ENCODE measurements around a stretch of chr13.

DNA sequence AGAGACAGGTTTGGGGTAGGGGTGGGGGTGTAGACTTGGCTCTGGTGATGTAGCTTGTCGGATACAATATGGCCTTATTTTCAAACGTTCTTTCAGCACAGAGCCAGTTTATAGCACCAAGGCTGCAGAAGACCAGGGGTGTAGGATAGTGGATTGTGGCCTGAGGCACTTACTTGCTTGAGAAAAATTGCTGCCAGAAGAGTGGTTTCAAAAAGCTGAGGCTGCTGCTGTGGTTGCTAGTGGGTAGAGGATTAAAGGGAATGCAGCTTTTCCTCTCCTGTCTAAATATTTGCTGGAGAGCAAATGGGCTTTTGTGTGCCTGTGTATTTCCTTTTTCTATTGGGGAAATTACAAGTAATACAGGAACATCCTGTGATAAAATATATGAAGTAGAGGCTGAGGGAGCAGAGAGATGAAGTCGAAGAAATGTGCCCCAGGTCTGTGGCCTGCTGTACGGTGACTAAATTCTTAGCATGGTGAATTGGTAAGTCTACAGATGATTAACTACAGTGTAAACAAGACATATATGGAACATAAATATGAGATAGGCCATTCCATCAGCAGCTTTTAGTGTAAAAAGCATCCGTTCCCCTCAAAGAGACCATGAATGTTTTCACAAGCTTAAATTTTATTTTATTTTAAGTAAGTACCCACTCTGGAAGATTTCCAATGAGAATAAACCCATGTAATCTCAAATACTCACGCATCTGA lies 112.8 kb downstream of the LRCH1 start:
- RRBS = no CpG with 5 or more reads among the region's 6 CpGs

GRCh38 chr13:46681283-46682131 lies 115.5 kb downstream of the ESD start:
- RRBS = no CpG with 5 or more reads among the region's 11 CpGs

GRCh38 chr13:46726787-46727153 lies 70.2 kb downstream of the ESD start:
- RRBS = no CpG with 5 or more reads among the region's 5 CpGs

- RRBS = no CpG with 5 or more reads among the region's 3 CpGs
Measured at GRCh38 chr13:46897265-46897481, 320 bp upstream of the HTR2A start.

GRCh38 chr13:47215661-47216093 lies 318.8 kb upstream of the HTR2A start:
- RRBS = no CpG with 5 or more reads among the region's 3 CpGs

DNA sequence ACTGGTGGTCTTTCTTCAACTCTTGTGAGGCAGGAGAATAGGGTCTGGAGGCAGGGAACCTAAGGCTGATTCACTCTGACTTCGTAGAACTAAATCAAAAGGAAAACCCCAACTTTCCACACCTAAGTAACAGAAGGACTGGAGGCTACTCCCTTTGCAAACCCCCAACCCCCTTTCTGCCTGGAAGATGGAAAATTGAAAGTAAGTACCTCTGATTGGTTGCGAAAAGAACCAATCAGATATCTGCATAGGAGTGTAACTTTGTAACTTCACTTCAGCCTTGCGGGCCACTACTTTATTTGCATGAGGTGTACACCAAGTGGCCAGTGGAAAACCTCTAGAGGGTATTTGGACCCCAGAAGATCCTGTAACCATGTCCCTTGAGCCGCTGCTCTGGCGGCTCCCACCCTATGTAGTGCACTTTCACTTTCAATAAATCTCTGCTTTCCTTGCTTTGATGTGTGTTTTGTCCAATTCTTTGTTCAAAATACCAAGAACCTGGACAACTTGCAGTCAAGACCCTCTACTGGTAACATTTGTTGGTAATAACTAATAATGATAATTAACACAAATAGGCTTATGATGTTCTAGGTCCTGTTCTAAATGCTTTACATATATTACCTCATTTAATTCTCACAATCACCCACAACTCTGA lies 165.2 kb downstream of the SUCLA2 start:
- RRBS = no CpG with 5 or more reads among the region's 5 CpGs

- RRBS = no CpG with 5 or more reads among the region's 7 CpGs
Measured at GRCh38 chr13:48231940-48232466, 1.0 kb upstream of the ITM2B start.

DNA sequence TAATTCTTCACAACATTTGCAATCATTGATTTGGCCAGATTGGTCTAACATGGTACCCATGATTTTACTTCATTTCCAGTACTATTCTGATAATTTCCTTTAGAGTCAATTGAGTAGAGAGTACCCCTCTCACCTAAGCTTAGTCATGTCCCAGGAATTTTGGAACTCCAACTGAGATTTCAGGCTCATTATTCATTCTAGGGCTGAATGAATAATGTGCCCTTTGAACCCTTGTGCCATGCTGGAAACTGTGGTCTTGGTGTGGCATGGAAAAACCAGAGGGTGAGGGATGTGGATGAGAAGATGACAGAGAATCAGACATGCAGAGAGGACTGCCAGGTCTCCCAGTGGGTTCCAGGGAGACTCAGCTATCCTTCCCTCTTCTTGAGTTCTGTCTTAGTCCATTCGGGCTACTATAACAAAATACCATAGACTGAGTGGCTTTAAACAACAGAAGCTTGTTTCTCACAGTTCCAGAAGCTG lies 30.2 kb downstream of the ITM2B start:
- RRBS = no CpG with 5 or more reads among the region's 1 CpG

DNA sequence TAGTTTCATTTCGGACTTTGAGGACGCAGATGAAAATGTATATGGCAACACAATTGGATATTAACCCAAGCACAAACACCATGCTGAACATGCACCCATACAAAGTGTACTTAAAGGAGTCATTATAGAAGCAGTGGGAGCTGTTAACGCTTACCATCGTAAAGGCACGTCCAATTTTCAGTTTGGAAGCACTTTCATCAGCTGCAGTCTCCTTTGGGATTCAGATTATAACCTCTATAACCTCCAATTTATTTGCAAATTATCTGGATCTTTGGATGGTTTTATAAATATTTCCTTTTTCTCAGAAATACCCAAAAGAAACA lies 685 bp downstream of the LPAR6 start:
- RRBS = no CpG with 5 or more reads among the region's 5 CpGs

- RRBS = no CpG with 5 or more reads among the region's 9 CpGs
Measured at GRCh38 chr13:48532177-48532343, 820 bp downstream of the RCBTB2 start.

DNA sequence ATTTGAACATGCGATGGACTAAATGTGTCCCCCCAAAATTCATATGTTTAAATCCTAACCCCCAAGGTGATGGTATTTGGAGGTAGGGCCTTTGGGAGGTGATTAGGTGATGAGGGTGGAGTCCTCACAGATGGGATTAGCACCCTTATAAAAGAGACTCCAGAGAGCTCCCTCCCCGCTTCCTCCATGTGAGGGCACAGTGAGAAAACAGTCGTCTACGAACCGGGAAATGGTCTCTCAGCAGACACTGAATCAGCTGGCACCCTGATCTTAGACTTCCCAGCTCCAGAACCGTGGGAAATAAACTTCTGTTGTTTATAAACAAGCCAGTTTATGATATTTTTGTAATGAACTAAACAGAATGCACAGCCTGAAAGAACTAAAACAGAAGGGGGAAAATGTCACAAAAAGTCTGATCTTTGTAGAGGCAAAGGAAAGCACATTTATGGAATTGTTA lies 59.2 kb upstream of the CYSLTR2 start:
- RRBS = no CpG with 5 or more reads among the region's 6 CpGs

DNA sequence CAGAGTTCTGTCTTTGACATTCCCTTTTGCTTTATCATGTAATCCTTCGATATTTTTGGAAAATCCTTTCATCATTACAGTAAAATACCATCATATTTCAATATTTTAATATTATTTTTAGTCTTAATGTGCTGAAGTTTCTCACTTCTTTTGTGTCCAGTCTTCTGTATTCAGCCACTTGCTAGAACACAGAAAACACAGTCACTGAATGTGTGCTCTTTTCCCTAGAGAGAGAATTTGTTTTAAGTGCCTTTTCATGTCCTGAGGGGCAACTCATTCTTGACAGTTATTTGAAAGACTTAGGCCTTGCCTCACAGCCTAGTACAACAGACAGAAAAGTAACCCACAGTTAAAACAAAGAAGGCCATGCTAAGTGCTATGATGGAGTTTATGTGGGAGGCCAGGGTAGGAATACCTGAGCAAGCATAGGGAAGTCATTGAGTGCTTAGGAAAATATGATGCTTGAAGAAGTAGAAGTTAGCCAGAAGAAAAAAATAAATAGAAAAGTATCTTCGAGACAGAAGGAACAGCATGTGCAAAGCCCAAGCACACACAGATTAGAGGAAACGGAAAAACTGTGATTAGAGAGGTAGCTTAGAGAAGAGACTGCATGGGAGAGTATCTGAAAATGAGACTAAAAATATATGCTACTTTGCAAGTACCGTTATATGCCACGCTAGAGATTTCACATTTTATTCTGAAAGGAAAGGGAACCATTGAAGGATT lies 120.9 kb downstream of the FNDC3A start:
- RRBS = no CpG with 5 or more reads among the region's 5 CpGs

GRCh38 chr13:49119218-49120686 lies 100.4 kb upstream of the MLNR start:
- RRBS = no CpG with 5 or more reads among the region's 13 CpGs

- RRBS = no CpG with 5 or more reads among the region's 3 CpGs
Measured at GRCh38 chr13:49190837-49191504, 29.2 kb upstream of the MLNR start.

GRCh38 chr13:49308613-49309480 lies 61.1 kb downstream of the CDADC1 start:
- RRBS = no CpG with 5 or more reads among the region's 11 CpGs

DNA sequence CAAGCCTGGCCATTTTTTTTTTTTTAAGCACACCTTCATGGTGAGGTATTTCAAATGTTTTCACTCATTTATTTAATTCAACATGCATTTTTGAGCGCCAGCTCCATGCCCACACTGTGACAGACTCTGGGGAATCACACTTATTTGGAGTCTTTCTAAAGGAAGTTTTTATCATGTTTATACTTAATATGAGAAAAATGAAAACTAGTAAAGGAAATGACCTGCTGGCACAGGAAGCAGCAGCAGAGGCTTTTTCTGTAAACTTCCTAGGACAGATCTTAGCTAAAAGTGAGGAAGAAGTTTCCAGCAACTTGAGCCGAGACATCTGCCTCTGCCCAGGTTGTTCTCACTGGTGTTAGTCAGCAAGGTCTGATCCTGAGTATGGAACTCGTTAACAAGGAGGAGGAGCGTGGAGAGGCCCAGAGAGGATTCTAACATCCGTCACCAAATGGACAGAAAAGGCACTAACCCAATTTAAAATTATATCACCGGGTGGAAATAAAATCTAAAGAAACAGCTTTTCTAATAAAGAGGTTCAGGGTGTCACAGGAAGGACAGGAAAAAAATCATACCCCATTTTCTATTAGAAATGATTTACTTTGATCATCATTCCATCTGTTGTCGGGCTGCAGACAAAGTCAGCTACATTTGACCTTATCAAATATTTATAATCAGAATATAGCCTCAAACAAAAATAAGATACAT lies 43.6 kb downstream of the PHF11 start:
- RRBS = no CpG with 5 or more reads among the region's 7 CpGs

GRCh38 chr13:49584499-49585262 lies 677 bp downstream of the RCBTB1 start:
- RRBS = no CpG with 5 or more reads among the region's 22 CpGs

DNA sequence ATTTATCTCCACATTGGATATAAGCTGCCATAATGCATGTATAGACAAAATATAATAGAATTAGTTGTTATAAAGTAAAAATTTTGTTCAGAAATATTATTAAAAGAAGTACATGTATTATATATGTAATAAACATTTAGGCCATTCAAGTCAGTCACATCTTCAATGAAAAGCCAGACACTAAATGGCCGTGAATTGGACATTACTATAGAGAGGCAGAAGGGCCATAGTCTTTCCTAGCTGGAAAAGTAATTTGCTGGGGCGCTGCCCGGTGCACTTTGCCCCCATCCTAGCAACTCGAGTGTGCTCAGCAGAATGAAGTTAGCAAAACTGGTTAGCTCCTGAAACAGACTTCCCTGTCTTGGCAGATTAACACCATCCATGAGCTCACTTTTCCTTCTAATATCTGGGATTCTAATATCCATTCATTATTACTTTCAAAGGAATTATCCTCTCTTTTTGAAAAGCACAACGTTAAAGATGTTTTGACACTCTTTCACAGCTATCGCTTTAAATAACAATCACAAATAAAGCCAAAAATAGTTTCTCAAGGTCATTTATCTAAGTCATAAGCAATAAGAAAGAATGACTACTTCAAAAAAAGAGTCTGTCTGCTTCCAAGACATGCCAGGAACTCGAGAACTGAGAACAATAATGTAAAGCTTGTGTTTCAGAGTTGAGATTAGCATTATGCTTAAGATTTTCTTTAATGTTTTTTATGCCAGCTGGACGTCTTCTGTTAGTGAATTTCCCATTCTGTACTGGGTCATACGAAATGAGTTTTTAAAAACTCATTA lies 2.9 kb upstream of the SPRYD7 start:
- RRBS = no CpG with 5 or more reads among the region's 9 CpGs

DNA sequence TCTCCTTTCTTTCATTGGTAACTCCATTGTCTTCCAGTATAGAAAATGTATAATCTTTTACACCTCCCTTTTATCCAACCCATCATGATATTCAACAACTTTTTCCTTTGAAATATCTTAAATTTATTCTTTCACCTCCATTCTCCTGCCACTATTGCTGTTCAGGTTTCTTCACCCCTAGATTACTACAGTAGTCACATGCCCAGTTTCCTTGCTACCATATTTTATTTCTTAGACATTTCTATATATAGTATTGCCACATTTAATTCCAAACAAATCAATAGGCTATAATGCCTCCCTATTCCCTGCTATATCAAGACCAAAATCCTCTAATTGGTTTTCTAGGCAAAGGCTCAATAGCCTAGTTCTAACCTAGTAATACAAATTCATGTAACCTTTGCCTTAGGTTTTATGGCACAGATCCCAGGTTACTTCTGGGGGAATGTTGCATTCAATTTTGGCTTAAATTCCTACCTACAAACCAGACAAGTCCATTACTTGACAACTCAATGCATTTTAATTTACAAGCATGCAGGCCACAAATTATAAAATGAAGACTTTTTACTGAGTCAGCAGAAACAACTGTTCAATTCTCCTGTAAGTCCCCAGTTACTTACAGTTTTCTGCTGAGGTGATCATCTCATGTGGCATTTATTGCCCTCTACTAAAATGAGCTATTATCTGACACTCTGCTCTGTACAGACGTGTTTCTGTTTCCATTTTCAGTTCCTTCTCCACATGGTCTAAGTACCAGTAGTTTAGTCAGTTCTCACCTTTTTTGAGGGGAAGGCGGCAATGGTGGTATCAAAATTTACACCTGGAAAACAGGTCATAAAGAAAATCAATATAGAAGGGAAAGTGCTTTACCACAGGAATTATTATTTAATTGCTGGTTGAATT lies 11.6 kb downstream of the KCNRG start:
- RRBS = no CpG with 5 or more reads among the region's 2 CpGs

DNA sequence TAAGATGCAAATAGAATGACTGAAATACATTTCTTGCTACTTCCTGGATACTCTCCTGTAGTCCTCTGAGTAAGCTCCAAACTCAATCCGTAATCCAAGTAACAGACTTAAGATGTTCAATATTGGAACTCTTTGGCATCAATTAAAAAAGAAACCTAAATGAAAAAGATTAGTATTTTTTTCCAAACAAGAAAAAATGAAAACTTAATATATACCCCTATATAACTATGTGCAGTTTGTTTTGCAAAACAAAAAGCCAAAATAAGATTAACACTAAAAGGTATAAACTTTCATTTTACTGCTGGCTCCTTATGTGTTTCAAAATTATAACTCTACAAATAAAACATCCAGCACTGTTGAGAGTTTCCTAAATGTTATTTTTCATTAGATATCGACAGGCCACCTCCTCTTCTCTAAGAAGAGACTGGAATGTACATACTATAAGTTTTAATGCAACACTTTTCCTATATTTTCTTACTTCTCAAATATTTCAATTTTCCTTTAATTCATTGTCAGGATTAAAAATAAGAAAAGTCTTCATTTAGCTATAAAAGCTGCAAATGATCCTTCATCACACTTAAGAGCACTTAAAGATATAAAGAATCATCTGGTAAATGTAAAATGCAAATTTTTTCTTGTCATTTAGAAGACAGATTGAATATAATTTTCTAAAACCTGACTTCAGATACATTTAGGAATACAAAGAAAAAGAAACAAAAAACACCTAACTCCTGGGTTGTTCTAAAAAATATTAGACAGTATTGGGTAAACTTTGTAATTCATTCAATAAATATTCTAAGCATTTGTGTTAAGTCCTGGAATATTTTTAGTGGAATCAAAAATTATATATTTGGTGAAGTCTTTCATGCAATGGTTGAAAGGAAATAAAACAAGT lies 30.1 kb downstream of the KCNRG start:
- RRBS = no CpG with 5 or more reads among the region's 2 CpGs